Placental epithelial cell (primary cell): ENCODE data around the genes F2RL1 and TBCA.

- CAGE, long polyA plus RNA: no peak
These were observed 12.7 kb upstream of the F2RL1 start for GRCh38 chr5:76806037-76806662.

DNA sequence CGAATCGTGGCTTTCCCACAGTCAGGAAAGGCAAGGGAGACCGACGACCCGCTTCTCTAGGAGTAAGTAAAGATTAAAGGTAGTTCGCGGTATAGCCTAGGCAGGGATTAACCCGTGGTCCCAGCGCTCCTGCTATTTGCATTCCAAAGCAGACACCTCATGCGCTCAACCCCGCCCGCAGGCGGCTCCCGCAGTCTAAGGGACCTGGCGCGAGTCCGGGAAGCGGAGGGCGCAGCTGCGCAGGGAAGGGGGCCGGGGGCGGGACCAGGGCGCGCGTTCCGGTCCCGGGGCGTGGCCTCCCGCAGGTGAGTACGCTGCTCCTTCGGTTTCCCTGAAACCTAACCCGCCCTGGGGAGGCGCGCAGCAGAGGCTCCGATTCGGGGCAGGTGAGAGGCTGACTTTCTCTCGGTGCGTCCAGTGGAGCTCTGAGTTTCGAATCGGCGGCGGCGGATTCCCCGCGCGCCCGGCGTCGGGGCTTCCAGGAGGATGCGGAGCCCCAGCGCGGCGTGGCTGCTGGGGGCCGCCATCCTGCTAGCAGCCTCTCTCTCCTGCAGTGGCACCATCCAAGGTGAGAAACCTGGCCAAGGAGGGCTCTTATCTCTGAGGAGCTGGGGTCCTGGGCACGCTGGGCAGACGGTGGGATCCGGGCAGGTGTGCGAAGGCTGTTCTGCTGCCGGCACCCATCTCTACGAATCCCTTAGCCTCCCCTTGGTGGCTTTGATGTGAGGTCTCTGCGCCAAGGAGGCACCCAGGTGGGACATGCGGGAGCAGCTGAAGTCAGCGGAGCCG is at the start of gene F2RL1:
Gene F2RL1, plus strand, starts transcription at position 334 of the 789 bp plus-strand sequence.
- CAGE, long polyA plus RNA: no peak

- CAGE, long polyA plus RNA: no peak
These were observed 5.8 kb downstream of the CRHBP start for GRCh38 chr5:76958495-76959153.

GRCh38 chr5:77076801-77078009 is 9.9 kb downstream of the ZBED3 start:
- CAGE, long polyA plus RNA: no peak

DNA sequence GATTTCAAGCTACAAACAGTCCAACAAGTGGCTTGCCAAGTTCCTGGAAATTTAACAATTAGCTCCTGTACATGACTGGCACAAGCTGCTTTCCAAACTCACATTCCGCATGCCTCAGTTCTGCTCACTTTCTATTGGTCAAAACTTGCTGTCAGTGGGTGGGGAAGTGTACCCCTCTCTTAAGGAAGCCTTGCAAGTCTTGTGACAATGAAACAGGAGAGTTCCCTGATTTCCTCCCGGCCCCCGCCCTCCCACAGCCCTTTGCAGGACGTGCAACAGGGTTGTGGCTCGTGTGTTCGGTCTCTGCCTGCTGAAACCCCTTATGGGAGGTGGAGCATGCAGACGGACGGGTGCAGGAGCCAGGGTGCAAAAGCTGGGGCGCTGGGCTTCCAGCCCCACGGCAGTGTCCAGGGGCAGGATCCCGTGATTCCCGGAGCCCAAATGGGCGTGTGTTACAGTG is 798 bp upstream of the ZBED3 start:
- CAGE, long polyA plus RNA: no peak

GRCh38 chr5:77181358-77182341 is 28.8 kb upstream of the PDE8B start:
- CAGE, long polyA plus RNA: no peak

GRCh38 chr5:77776179-77776801 is at the start of gene TBCA:
Gene TBCA, minus strand, starts transcription at chr5:77776339.
- CAGE, long polyA plus RNA: no peak

DNA sequence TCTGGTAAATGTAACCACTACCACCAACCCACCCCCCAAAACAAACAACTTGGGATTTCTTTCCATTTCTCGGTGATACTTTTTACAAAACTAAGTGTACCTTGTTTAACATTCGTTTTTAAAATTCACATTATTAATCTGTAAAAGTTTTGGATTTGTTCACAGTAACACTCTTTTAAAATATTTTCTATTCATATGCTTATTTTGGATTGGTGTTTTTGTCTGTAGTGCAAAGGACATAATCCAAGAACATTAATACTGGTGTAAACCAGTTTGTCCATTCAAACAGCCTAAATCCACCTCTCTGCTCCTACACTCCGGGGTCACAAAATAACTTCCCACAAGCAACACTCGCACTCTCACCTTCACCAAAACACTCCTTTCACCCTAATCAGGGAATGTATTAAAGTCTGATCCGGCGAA is 803 bp downstream of the AP3B1 start:
- CAGE, long polyA plus RNA: no peak

DNA sequence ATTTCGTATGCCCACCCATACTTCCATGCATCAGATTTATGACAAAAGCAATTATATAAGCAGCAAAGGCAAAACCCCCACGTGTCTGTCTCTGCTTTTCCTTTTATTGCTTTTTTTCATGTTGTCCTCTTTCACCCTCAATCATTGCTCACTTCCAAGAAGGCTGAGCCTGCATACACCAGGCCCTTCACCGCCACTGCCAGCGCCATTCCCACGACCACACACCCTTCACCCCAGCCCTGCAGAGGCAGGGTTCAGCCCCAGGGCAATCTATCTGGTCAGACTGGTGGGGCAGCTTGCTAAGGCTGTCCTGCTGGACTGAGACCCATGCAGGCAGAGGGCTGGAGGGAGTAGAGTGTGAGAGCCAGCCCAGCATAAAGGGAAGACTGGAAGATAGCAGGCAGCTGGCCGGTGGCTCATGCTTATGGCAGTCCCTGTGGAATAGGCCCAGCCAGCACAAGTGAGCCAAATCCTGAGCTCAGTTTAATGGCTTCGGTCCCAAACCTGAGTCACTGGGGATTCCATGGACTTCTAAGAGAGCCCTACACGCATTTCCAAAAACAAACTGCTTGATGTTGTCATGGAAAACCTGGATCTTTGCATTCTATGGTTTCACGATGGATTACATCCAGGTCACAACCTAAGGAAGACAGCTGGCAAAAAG is 143.9 kb downstream of the LHFPL2 start:
- CAGE, long polyA plus RNA: no peak

DNA sequence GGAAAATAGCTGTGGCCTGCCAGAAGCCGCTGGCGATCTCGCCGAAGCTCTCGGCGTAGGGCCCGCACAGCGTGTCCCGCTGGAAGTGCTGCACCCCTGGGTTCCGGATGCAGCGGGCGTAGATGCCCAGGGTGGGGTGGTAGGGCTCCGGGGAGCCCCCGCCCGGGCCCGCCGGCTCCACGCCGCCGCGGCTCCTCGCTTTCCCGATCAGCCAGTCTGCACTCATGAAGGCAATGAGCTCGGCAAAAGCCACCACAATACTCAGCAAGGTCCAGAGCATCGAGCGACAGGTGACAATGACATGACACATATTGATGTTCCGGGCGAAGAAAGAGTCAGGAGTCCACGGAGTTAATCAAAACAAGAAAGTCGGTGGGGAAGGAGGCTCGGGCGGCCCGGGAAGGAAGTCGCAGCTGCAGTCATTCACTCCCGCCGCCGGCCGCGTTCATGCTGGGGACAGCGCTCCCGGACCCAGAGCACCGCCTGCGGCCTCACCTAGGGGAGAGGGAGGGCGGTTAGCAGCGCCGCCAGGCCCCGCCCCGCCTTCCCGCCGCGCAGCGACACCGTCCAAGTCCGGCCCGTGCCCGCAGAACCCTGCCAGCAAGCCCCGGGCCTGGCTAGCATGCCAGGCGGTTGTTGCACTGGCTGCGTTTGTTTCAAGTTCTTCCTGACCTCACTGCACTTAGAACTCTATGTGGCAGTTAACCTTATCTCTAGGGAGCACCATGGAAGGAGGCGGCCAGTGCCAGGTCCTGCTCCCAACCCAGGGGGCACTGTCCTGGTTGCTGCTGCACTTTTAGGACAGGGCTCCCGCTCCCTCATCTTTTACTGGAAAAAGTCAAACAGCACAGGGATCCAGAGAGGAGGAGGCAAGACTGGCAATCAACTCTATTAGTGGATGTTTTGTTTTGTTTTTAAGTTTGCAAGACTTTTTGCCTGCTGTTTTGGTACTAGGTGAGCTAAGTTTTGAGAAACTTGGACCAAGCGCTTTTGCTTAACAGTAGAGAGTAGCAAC is 138.4 kb downstream of the LHFPL2 start:
- CAGE, long polyA plus RNA: no peak

- CAGE, long polyA plus RNA: no peak
These were observed 105.4 kb downstream of the LHFPL2 start for GRCh38 chr5:78542795-78543892.

DNA sequence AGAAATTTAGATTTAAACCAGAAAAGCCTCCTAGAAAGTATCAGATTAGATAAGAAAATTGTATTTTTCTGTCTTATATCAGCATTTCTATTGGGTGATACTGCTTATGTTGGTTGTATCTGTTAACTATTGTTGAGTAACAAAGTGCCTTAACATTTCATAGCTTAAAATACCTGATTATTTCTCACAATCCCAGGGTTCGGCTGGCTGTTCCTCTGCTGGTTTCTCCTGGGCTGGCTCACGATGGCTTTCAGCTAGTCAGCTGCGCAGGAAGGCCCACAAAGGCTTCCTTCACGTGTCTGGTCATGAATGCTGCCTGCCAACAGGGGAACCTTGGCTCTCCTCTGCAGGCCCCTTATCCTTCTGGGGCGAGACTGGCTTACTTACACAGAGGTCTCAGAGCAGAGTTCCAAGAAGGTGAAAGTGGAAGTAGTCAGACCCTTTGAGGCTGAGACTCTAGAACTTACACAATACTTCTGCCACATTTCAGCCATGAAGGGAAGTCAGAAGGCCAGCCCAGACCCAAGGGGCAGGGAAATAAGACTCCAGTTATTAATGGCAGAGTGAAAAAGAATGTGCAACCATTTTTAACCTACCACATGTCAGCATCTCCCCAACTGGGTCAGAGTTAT is 99.6 kb downstream of the LHFPL2 start:
- CAGE, long polyA plus RNA: no peak

- CAGE, long polyA plus RNA: no peak
These were observed 617 bp downstream of the LHFPL2 start for GRCh38 chr5:78647831-78648479.

- CAGE, long polyA plus RNA: no peak
These were observed 874 bp upstream of the LHFPL2 start for GRCh38 chr5:78649455-78649836.

GRCh38 chr5:78698525-78698911 is 49.9 kb upstream of the LHFPL2 start:
- CAGE, long polyA plus RNA: no peak

DNA sequence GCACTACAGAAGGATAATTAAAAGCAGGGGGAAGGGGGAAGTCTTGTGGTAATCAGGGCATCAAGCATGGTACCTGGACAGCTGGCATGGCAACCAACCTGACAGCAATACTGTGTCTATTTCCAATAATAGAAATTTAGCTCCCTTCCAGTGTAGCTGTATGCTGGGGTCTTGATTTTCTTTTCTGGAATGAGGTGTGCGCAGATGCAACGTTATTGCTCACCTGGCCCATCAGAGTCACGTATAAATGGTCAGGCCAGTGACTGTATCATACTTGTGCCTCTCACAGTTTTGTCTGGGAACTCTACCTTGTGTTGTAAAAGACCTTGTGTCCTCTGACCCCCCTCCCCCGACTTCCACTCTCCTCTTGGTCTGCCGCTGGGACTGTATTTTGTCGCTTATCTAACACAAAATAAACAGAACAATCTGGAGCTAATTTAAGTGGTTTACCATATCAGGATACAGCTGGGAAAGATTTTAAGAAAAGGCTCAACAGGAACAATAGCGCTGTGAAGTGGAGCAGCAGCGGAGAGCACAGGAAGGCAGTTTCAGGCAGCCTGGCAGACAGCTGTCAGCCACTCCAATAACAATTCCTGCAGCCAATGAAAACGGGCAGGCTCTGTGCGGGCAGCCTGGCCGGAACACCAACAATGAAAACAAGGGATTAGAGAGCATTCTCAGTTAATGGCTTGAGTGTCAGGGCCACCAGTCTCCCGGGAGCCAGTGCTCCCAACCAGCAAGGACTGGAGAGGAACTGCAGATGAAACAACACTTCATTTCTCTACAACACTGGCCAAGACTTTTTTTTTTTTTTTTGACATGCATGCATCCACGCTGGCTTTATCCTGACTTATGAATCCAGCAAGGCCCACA is 76.9 kb downstream of the ARSB start:
- CAGE, long polyA plus RNA: no peak

GRCh38 chr5:79056862-79057268 is 12.6 kb downstream of the DMGDH start:
- CAGE, long polyA plus RNA: no peak

GRCh38 chr5:79069804-79070622 is 446 bp downstream of the BHMT2 start:
- CAGE, long polyA plus RNA: no peak

DNA sequence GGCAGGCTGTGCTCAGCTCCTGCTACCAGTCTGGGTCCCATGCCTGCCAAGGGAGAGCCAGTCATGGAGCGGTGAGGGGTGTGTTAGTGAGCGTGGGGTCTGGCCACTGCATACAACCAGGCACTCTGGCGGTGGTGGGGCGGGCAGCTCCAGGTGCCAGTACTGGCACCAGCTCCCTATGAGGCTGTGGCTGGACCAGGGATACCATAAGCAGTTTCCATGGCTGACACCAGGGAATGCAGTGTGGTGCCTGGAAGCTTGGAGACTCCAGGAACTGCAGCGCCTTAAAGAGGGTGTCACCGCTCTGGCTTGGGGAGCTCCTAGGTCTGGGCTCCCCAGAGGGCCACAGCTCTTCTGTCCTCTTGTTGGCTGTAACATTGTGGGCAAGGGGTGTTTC is 22.5 kb downstream of the JMY start:
- CAGE, long polyA plus RNA: no peak

GRCh38 chr5:79325761-79326308 is 89.9 kb downstream of the JMY start:
- CAGE, long polyA plus RNA: no peak